Neutrophil (primary cell): ENCODE measurements around the genes SOX3, SPANXA1, IDS, HSFX2 and HSFX4.

DNA sequence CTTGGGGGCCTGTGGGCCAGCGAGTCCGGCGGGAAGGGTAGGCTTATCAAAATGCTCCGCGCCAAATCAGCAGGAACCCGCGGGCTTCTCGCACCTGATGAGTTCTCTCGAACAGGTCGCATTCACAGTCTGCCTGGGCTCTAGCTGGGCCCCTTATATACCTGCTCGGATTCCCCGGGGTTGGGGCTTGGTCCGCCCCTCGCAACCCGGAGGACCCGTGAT is at the start of gene SOX3:
SOX3 (minus strand) TSS at position 131 of the 222 bp plus-strand sequence.
- PRO-cap, result no peak

- PRO-cap, result no peak
Observed at GRCh38 chrX:140918537-140919049, 83.8 kb upstream of the SPANXB1 start.

GRCh38 chrX:141242663-141242973 is 301 bp upstream of the SPANXC start:
- PRO-cap, result no peak

DNA sequence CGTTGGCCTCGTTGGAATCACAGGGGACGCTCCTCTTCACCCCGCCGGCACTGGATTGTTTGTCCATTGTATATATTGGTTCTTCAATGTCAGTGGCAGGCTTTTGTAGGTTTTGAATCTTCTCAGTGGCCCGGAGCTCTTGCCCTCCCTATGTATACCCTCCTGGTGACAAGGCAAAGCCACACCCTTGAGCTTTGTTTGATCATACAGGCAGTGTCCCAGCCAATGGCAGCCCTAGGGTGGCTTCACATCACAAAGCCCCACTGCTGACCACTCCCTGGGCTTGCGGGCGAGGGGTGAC is at the start of gene SPANXA1:
SPANXA1 (minus strand) TSS at position 127 of the 301 bp plus-strand sequence.
- PRO-cap, result no peak

GRCh38 chrX:142977294-142978097 is 48.2 kb upstream of the SPANXN4 start:
- PRO-cap, result no peak

- PRO-cap, result no peak
Observed at GRCh38 chrX:143633414-143634265, 2.3 kb downstream of the SLITRK4 start.

DNA sequence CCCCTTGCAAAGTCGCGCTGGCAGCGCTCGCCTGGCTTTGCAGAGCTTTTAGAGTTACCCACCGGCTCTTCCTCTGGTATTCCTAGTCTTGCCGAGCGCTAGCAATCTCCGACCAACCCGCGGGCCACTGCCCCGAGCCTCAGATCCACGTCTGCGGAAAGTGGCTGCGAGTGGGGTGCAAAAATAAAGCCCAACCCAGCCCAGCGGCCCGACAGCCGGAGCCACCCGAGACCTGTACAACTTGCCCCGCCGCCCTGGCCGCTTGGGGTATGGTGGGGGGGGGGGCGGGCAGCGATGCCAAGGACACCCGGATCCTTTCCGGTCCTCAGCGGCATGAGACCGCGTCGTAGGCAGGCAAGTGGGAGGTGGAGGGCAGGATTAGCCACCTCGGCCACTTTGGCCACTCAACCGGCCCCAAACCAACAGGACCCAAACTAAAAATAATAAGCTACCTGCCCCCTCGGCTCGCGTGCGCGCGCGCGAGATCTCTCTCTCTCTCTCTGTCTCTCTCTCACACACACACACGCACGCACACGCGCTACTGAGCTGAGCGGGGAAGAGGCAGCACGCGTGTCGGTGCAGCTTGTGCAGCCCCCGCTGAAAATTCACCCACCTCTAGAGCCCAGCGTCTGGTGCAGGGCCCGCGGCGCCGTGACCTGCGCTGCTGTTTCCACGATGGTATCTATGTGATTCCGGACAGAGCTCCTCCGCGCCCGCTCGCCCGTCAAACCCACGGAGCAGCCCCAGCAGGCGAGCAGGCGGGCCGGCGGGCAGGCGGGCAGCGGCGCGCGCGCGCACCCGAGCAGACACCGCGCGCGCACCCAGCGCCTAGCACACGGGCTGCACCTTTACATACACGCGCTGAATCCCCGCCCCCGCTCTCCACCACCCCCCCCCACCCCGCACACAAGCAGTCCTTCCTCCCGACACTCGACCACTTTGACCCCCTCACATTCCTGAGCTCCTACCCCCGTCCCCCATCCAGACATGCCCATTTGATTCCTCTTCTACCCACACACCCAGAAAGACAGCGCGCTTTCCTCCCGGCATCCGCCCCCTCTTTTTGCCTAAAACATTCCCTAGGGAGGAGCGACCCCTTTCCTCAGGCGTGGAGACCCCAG is 1.3 kb downstream of the SLITRK4 start:
- PRO-cap, result no peak

DNA sequence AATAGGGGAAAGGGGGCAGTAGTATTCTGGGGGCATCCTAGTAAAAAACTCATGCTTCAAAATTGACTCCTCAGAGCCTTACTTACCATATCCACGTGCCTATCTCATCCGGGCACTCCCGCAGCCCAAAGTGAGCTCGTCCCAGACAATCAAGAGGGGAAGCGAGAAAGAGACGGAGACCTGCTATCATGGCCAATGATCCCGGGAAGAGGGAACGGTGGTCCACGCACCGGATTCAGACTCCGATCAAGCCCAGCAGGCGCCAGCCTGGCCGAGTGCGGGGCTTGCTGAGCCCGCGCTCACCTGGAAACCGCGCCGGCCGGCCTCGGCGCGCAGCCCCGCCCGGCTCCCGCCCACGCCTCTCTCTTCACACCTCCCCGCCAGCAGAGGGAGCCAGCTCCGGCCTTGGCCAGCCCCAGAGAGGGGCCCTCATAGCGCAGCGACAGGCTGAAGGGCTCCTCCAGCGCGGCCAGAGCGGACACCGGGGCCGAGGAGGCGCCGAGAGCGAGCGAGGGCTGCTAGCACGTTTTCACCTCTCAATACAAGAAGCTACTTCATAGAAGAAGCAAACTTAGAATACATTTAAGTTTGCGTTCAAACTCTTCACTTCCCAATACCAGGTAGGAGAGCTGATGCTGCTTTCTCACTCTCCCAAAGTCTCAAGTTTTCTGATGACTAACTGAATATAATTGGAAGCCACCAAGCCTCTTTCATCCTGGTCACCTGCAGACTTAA is 36.8 kb upstream of the SPANXN2 start:
- PRO-cap, result no peak

GRCh38 chrX:146029223-146029763 is 211.7 kb downstream of the SLITRK2 start:
- PRO-cap, result no peak

GRCh38 chrX:147332071-147332308 is 517.4 kb upstream of the CXorf51A start:
- PRO-cap, result no peak

DNA sequence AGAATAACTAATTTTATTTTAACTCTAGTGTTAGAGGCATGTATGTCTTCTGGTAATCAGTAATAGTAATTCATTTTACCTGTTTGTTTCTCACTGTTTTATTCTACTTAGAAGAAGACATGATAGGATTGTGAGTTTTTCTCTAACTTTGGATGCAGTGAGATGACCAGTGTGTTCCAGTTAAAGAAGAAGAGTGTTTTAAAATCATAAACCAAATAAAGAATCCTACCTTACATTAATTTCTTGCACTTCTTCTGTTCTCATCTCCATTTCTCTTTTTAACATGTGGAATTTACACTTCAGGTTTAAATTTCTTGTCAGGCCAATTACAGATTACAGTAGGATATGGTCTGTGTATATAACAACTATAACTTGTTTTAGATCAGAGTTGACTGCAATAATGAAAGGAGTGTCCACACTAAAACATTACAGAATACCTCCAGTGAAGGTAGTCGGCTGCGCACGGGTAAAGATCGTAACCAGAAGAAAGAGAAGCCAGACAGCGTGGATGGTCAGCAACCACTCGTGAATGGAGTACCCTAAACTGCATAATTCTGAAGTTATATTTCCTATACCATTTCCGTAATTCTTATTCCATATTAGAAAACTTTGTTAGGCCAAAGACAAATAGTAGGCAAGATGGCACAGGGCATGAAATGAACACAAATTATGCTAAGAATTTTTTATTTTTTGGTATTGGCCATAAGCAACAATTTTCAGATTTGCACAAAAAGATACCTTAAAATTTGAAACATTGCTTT is 32.7 kb upstream of the FMR1NB start:
- PRO-cap, result no peak

DNA sequence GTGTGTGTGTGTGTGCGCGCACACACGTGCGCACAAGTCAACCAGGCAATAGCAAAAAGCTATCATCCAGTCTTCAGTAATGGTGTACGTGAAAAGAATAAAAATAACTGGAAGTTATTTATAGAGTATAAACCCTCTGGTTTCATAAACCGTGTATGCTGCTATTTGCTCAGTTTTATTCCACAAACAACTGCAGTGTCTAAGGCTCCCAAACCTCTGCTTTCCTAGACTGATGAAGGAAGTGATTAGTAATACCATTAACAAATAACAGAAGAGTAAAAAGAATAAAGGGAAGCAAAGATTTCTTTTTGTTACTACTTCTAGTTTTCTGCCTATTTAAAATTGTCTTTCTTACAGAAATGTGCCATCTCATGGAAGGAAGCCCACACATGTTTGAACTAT is 76.9 kb downstream of the AFF2 start:
- PRO-cap, result no peak

- PRO-cap, result no peak
Observed at GRCh38 chrX:149493969-149494461, 11.1 kb downstream of the IDS start.

DNA sequence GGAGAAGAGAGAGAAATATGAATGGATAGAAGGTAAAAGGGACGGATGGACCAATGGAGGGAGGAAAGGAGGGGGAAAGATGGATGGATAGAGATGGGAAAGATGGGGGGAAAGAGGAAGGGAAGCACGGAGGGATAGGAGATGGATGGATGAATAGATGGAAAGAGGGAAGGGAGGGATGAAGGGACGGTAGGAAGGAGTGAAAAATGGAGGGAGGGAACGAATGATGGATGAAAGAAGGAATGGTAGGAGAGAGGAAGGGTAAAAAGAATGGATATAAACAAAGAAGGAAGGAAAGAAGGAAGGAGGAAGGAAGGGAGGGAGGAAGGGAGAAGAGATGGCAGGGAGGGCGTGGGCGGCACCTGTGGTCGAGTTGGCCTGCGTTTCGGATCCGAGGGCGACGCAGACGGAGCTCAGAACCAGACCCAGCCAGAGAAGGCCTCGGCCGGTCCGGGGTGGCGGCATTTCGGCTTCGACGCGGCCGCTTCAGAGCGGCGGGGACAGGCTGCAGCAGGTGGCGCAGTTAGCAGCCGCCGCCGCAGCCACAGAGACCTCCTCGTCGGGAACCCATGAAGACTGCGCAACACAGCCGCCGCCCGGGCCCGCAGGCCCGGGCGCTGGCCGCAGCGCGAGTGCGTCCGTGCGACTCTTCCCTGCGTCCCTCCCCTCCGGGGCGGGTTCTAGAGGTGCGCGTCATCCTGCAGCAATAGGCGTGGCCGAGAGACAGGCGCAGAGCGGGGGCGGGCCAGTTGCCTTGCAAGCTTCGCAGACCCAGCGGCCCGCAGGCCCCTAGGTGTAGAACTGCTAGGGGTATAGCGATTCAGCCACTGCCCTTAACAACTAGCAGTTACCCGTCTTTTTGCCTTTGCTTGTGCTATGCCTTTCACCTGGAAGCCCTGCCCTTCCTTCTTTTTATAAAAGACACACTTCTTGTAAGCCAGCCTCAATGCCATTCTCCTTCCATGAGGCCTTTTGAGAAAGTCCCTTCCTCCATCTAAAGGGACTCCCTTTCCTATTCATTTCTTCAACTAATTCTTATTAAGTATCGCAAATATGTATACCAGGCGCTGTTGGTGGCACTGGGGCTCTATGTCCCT is at the start of gene IDS:
IDS (minus strand) TSS at position 634 of the 1,097 bp plus-strand sequence.
- PRO-cap, result unidirectional peak, minus-strand start at position 571 of the sequence

- PRO-cap, result no peak
Observed at GRCh38 chrX:149545143-149546035, 4.3 kb downstream of the HSFX3 start.

GRCh38 chrX:149595192-149595700 is at the start of gene HSFX2:
Gene HSFX2, minus strand, starts transcription at chrX:149595314.
- PRO-cap, result no peak

DNA sequence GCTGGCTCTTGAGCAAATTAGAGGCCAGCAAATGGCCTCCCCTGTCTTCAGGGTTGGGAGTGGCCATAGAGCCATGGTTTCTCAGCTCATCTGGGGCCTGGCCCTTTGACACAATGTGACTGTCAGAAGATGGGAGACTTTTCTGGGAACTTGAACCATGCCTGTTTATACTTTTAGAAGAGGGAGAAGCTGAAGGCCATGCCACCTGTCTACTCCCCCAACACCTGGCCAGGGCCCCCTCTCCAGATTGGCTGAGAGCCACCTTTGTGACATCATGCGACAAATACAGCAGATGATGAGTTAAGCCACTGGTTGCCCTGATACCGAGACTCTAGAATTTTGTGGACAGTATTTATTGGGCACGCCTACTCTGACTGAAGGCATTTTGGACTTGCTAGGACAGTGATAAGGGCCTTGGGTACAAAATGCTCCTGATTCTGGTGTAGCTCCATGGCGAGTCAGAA is at the start of gene HSFX4:
HSFX4 (plus strand) TSS at position 379 of the 464 bp plus-strand sequence.
- PRO-cap, result no peak

DNA sequence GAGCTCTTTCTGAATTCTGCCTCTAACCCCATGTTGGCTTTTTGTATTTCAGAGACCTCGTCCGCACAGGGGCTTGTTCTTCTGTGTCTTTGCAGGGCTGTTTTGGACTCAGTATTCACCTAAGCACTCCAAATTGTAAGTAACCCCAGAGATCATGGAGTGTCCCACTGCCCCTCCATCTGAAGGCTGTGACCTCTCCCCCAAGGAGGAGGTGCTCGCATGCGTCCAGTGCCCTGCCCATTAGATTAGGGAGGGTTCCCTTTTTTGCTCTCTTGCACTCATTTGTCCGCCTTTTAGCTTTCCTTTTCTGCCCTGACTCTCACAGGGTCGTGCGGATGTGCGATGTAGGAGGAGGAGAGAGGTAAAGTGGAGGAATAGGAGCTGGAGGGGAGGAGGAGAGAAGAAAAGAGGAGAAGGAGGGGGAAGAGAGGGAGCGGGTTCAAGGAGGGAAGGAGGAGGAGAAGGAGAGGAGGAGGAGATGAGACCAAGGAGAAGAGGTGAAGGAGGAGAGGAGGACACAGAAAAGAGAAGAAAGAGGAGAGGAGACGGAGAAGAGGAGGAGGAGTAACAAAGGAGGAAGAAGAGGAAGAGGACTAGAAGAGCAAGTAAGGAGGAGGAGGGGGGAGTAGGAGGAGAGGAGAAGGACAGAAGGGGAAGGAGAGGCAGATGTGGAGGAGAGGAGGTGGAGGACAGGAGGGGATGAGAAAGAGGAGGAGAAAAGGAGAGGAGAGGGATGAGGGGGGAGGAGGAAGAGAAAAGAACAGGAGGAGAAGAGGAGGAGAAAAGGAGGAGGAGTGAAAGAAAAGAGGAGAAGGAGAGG is 5.9 kb upstream of the EOLA2 start:
- PRO-cap, result no peak

DNA sequence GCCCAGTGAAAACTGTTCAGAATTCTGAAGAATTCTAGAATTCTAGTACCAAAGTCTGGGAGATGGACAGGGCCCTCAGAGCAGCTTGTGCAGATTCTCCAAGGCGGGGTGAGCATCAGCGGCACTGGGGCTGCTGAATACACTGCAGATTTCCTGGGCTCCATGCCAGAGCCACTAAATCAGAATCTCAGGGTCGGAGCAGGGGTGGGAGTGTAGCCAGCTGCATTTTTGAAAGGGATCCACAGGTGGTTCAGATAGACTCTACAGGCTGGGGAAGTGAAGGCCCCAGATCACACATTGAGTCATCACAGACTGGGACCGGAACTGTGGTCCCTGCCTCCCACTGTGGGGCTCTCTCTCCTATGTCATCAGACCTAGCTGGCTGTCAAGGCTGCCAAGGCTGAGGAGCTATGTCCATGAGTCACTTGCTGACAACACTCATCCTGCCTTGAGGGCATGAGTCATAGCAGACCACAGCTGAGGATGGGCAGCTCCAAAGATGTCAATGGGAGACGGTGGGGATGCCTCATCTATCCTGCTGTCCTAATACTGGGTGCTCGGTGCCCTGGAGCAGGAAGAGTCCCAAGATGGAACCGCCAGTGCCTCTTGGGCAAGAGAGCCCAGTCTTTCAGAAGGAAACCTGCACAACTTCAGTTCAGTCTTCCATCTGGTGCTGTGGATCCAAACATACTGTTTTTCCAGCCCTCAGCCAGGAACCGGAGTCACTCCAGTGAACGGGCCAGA is 162.2 kb upstream of the MAMLD1 start:
- PRO-cap, result no peak

DNA sequence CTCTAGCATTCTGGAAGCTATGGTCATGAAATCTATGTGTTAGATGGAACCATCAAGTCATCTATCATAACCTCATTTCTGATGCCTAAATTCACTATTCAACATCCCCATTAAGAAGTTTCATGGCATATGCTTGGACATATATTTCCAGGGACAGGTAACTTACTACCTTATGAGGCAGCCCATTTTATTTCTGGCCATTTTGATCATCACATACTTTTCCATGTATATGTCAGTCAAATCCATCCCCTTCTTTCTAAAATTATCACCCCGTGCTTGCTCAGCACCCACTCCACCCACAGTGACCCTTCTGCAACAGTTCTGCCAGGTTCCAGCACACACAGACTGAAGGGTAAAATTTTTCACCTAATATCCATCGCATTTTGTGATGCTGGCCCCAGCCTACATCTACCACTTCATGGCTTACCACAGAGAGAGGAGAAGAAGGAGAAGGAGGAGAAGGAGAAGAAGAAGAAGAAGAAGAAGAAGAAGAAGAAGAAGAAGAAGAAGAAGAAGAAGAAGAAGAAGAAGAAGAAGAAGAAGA is 34.7 kb downstream of the MAMLD1 start:
- PRO-cap, result no peak